T-cell (primary cell): ENCODE measurements around a stretch of chr10.

DNA sequence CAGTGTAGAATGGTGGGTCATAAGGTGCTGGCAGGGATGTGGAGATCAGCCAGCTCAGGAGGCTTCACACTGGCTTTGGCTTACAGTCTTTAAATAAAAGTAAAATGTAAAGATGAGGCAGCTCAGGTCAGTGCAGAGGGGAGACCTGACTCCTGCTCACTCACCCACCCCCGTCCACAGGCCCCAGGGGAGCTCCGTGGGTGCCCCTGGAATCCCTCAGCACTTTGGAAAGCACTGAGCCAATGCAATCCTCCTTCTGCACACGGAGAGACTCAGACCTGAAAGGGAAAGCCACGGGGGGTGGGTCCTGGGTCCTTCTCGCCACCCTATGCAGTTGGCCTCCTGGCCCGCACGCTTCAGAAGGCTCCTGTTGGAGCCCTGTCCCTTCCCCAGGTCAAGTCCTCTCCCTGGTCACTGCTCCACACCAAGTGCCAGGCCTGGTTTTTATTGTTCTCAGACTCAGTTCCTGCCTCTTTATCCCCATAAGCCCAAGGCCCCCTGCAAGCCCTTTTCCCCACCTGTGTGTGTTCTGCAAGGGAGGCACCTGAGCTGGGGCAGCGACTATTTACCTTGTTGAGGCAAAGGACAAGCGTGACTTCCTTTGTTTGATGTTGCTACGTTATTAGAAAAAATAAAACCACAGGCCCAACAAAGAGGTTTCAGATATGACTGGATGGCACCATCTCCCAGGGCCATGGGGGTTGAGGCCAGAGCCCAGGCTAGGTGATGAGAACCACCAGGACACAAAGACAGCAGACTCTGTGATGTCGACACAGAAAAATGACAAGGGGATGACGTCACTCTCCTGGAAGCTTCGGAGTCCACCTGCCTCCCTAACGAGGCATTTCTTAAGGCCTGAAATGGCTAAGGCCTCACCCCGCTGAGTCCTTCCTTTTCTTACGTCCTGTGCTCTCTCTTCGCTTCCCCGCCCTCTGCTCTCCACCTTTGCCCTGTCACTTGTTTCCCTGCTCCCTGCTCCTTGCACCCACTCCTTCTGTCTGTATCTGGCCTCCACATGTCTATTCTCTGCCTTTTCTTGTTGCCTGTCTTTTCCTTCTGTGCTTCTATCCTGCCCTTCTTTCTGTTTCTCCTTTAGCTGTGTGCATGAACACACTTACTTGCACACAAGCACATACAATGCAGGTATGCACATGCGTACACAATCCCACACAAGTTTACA is 83.2 kb upstream of the ADRB1 start:
- PRO-cap, 7 experiments: peak in 2 of 7 experiments; most common minus-strand start position 624 of the sequence (in 2)

DNA sequence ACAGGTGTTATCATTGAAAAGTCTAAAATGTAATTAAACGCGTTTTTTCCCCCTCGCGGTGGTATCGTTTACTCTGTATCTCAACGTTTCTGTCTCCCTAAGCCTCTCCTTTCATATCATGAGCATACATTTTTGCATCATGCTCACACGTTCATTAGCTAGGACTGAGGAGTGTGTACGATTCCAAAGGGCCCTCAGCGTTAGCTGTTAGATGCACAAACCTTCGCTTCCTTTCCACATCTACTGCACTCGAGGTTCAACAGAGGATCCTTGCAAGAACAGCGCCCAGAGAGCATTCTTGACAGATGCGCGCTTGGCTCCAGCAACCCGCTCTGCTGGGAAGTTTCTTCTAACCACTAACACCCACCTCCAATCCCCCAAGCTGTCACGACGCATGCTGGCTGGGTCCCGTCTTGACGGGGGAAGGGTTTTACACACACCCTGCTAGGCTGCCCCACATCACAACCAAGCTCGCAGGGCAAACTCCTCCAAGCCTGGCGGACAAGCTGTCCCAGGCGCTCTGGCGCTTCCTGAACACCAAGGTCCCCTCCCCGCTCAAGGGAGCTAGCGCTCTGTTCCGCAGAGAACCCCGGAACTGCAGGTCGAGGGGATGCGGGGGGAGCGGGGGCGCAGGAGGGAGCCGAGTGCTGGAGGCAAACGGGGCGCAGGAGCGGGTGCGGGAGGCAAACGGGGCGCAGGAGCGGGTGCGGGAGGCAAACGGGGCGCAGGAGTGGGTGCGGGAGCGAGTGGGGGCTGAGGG is 713 bp upstream of the ADRB1 start:
- PRO-cap, 7 experiments: no peak in any of the 7 experiments

GRCh38 chr10:114272024-114272279 is 32.9 kb downstream of the VWA2 start:
- PRO-cap, 7 experiments: no peak in any of the 7 experiments

DNA sequence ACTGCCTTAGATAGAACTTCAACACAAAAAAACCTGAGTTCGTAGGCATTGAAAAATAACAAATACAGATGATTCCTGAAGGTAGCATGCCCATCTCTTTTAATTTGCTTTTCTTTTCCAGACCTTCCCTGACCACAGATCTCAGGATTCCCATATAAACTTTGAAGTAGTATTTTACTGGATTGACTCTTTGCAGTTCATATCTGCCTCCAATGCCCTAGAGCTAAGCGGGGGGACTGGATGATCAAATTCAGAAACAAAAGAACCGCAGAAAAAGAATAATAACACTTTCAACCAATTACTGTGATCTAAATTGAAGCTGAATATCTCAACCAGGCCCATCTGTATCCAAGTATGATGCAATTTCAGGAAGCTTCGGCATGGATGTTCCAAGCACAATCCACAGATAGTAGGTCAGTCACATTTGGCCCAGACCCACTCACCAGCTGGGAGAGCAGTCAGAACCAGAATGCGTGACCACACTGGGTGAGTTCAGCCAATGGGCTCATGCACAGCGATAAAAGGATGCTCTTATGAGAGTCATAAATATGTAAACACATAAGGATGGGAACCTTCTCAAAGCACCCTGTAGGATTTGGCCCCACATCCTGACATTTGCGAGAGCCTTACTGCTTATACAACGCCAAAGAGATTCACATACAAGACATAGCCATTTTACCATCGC is 3.3 kb downstream of the AFAP1L2 start:
- PRO-cap, 7 experiments: no peak in any of the 7 experiments

DNA sequence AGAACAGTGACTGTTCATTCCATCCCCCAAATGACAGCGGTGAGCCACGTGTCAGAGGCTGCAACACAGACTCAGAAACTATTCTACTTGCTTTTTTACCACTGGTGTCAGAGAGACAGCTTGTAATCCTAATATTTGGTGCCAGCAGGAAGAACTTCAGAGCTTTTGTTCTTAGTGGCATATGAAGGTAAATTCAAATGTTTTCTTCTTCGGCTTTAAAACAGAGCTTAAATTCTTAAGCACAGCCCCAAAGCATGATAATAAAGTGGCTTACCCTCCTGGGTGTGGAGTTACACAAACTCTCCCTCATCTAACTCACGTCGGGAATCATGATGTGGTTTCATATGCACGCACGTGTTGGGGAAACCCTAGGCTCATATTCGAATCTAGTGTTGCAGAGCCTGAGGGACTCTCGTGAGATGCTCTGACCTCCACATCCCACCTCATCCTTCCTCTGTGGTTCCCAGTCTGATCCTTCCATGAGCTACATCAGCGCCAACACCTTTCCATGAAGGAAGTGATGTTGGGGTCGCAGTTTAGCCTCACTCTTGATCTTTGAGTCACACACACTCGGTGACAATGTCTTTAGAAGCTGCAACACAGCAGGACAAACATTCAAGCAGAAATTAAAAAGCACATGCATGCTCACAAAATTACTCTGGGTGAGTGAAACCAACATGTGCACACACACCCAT is 30.3 kb upstream of the AFAP1L2 start:
- PRO-cap, 7 experiments: no peak in any of the 7 experiments

DNA sequence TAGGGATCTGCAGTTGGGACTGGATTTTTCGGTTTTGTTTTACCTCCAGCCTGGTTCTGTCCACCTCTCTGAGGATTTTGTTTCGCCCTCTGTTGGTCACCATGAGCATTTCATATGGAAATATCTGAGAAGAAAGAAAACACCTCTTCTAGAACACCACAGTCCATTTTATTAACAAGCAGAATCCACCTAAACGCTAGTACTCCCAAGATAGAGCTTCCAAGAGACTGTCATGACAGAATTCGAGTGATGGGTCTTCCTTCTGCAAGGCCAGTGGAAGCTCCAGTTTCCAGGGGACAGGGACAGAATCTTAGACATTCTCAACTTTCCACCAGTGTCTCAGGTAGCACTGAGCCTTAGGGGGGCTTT is 33.5 kb upstream of the AFAP1L2 start:
- PRO-cap, 7 experiments: no peak in any of the 7 experiments

- PRO-cap, 7 experiments: peak in 1 of 7 experiments; most common plus-strand start chr10:114495610 (in 1)
Measured at GRCh38 chr10:114495466-114495988, 91.2 kb upstream of the AFAP1L2 start.

- PRO-cap, 7 experiments: peak in 3 of 7 experiments; most common plus-strand start chr10:114498897 (in 1)
Measured at GRCh38 chr10:114498610-114499211, 94.4 kb upstream of the AFAP1L2 start.

- PRO-cap, 7 experiments: peak in 1 of 7 experiments; most common plus-strand start chr10:114499367 (in 1); most common minus-strand start chr10:114499281 (in 1)
Measured at GRCh38 chr10:114499212-114499525, 94.9 kb upstream of the AFAP1L2 start.

DNA sequence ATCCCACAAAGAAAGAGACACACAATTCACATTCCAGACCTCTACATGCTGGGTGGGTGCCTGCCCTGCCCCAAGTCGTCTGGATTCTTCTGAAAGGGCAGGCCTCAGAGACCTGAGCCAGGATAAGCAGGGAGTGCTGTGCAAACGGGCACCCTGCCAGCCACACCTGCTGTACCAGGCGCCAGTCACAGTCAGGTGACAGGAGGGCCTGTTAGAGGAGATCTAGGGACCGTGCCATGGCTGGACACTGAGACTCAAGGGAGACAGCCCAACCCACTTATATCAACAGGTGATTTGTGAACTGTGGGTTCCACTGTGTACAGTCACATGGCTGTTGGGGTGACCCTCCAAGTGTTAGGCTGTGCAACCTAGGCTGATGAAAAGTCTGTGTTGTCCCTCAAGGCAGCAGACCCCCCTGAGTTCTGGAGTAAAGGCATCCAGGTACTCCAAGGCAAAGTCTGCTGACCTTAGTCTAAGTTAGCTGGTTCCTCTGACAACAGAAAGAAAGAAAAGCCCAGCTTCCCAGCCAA is 103.2 kb upstream of the AFAP1L2 start:
- PRO-cap, 7 experiments: no peak in any of the 7 experiments

- PRO-cap, 7 experiments: no peak in any of the 7 experiments
Measured at GRCh38 chr10:114518552-114518968, 114.3 kb upstream of the AFAP1L2 start.

- PRO-cap, 7 experiments: peak in 1 of 7 experiments; most common plus-strand start chr10:114520737 (in 1); most common minus-strand start chr10:114520589 (in 1)
Measured at GRCh38 chr10:114519994-114520897, 115.9 kb upstream of the AFAP1L2 start.

DNA sequence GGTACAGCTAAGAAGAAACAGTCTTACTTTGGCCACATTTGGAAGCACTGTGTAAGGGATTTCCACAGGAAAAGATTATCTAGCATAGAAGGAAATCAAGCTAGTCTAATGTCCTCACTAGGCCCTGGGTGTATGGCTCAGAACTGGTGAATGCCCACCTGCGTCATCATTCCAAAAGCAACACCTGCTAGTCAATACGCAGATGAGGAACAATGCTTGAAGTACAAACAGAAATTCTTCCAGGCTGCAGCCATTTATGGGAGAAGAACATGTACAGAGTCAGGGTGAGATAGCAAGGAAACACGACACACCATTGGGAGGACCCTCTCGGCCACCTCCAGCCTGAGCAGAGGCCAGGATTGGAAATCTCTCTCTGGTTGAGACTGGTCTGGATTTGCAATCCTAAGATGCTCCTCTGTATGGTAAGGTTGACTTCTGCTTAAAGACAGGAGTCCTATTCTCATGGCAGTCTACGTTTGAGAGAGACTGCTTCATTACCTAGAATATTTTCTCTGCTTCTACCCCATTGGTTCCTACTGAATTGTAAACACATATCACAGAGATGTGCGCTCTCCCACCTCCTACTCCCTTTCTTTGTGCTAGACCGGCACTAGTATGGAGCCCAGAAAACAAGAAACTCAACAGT is 48.0 kb downstream of the ABLIM1 start:
- PRO-cap, 7 experiments: no peak in any of the 7 experiments

- PRO-cap, 7 experiments: no peak in any of the 7 experiments
Measured at GRCh38 chr10:114632560-114633767, 25.1 kb downstream of the ABLIM1 start.

DNA sequence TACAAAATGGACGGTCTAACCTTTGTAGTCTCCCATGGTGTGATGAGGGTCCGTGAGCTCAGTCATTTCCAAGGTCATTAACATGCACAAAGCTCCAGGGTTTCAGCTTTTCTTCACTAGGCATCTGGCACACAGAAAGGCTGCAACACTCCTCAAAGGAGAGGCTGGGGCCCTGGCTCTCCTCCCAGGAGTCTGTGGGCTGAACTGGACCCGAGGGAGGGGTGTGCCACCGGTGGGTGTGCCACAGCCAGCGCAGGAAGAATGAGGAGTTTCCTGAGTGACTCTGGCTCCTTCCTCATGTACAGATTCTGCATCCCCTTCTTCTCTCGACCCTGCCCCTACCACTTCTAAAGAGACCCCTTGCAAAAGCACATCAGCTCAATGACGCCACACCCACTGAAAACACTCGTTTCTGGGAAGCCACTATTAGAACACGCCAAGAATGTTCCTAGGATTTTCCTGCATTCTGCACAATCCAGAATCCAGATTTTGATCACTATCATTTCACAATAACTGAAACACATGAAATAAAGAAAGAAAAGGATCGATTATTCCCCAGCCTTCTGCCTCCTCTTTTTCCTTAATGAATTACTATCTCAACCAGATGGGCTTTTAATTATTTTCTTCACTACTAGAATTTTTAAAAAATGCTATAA is 26.3 kb upstream of the ABLIM1 start:
- PRO-cap, 7 experiments: no peak in any of the 7 experiments

GRCh38 chr10:114801157-114802012 is 20.2 kb upstream of the FHIP2A start:
- PRO-cap, 7 experiments: peak in 1 of 7 experiments; most common plus-strand start chr10:114801676 (in 1); most common minus-strand start chr10:114801453 (in 1)

GRCh38 chr10:114822172-114823276 is 944 bp downstream of the FHIP2A start:
- PRO-cap, 7 experiments: peak in 3 of 7 experiments; most common plus-strand start chr10:114822826 (in 1); most common minus-strand start chr10:114822800 (in 2)

GRCh38 chr10:115093841-115094562 is 837 bp downstream of the ATRNL1 start:
- PRO-cap, 7 experiments: no peak in any of the 7 experiments

- PRO-cap, 7 experiments: no peak in any of the 7 experiments
Measured at GRCh38 chr10:115807607-115807904, 465.4 kb downstream of the GFRA1 start.

GRCh38 chr10:116207189-116207572 is 65.8 kb downstream of the GFRA1 start:
- PRO-cap, 7 experiments: no peak in any of the 7 experiments